PC-3 (cell line): Measurements from ENCODE around the gene HNRNPA3.

DNA sequence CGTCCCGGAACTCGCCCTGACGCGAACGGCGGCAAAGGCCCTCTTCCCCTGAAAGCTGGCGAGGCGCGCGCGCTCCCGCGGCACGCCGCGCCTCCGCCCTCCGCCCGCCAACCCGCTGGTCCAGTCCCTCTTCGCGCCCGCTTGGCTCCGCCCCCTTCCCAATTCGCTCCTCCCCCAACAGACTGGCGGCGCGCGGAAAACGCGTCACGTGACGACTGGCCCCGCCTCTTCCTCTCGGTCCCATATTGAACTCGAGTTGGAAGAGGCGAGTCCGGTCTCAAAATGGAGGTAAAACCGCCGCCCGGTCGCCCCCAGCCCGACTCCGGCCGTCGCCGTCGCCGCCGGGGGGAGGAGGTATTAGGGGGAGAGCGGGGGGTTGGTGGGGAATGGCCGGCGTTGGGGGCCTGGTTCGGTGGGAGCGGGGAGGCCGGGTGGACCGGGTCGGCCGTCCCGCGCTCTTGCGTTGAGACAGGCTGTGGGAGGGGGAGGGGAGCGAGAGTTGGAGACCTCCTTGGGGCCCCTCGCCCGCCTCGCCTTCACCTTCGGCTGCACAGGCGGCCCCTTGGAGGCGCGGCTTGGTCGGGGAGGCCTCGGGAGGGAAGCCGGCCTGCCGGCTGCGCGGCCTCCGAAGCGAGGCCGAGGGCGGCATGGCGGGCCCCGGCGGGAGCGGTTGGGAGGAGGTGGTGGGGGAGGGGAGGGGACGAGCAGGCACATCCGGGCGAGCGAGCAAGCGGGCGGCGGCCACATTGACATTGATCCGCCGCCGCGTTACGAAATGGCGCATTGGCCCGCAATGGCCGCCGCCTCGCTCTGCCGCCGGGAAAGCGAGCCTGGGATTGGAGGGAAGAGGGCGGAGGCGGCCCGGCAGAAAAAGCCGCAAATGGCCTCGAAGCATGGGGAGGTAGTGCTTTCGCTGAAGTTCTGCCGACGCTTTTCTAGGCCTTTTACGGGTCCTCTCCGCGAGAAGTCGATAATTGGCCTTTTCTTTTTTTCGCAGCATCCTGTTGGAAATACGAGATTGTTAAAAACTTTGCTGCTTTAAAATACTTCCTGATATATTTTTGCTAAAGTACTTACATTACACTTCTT lies at the start of gene HNRNPA3:
Gene HNRNPA3, plus strand, starts transcription at position 277 of the 1,089 bp plus-strand sequence.
- RAMPAGE, long total RNA = no peak

- RAMPAGE, long total RNA = no peak
Observed at GRCh38 chr2:177222394-177222558, 9.7 kb downstream of the HNRNPA3 start.

DNA sequence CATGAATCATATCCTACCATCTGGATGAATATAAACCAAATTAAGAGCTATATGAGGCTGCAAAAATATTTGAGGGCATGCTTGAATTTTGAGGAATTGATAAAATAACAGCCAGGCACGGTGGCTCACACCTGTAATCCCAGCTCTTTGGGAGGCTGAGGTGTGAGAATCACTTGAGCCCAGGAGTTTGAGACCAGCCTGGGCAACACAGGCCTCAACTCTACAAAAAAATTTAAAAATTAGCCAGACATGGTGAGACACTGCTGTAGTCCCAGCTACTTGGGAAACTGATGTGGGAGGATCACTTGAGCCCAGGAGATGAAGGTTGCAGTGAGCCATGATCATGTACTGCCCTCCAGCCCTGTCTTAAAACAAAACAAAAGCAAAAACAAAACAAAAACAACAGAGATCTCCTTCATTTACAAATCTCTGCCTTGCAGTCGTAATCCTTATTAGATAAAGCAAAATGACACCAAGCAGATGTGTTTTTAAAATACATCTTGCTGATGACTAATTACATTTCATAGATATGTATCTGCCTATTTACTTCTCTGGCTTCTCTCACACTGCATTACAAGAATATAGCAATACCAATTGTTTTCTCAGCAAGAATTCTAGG lies 23.0 kb downstream of the NFE2L2 start:
- RAMPAGE, long total RNA = no peak

DNA sequence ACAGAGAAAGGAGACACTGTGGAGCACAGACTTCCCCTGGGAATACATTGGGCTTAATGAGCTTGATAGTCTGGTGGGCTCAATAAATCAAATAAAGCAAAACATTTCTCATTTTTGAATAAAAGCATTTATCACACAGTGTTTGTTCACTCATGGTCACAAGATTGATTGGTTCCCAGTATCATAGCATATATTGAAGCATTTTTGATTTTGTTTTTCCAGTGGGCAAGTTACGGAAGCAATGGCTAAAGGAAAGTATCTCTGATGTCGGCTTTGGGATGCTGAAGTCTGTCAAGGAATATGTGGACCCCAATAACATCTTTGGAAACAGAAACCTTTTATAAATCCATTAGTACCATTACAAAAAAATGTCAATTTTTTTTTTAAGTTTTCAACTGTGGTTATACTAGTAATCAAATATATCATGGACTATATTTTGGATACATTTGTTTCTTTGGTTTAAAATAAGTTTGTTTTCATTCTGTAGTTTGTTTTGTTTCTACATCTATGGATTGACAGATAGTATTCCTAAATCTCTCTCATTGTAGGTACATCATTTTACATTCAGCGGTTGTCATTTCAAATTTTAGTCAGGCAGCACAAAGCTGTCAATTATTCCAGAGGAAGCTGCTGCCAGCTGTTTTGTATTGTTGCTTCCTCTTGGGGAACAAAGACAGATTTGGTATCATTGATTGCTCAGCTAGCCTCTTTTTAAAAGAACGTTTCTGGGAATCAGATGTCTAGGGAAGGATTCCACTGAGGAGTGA lies 14.6 kb downstream of the TTC30B start:
- RAMPAGE, long total RNA = no peak

DNA sequence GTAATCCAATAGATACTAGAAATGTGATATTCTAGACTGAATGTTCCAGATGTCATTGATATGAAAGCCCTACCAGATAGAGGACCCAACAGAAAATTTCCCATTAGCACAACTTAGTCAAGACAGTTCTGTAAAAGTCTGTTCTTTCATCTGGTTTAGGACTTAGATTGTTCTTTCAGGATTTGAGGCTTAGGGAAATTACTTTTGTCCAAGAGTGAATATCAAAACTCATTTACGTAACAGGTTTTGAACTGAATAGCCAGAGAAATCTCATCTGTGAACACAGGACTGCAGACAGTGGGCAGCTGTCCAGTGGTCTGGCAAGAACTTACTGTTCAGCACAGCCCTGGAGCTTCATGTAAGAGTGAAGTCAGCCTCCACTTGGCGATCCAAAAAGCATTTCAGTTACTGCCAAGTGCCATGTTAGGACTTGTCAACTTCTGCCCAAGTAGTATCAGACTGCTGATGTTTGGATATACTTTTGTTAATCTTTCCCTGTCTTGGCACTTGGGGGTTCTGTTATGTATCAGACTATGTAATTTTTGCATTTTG lies 77.6 kb downstream of the OSBPL6 start:
- RAMPAGE, long total RNA = no peak

DNA sequence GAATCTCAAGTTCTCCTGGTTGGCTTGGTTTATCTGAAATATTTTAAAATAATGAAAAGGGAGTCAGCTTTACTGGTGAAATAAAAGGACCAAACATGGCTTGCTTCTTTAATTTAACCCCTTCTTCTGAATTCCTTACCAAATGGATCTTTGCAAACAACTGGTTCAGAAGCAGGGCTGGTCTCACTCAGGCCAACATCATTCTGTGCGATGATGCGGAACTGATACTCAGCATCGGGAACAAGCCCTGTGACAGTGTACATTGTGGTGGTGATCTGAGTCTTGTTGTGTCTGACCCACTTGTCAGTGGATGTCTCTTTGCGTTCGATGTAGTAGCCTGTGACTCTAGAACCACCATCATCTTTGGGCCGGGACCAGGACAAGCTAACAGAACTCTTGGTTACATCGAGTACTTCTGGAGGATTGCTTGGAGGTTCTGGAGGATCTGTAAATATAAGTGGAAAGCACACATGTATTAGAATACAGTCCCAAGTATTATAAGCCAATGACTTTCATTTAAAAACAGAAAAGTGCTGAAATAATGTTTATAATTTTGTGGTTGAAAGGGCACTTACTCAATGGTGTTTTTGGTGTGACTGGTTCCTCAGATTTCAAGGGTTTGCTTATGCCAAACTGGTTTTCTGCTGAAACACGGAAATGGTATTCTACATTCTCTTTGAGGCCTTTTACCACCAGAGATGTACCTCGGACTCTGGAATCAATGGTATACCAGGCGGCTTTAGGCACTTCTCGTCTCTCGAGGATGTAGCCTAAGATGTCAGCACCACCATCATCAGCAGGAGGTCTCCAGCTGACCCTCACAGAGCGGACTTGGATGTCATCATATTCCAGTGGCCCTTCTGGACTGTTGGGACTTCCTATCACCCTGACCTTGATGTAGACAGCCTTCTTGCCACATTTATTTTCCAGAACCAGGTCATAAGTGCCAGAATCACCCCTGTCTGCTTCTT lies 58.8 kb downstream of the PLEKHA3 start:
- RAMPAGE, long total RNA = no peak

GRCh38 chr2:178559422-178559781 lies 79.1 kb downstream of the PLEKHA3 start:
- RAMPAGE, long total RNA = no peak

DNA sequence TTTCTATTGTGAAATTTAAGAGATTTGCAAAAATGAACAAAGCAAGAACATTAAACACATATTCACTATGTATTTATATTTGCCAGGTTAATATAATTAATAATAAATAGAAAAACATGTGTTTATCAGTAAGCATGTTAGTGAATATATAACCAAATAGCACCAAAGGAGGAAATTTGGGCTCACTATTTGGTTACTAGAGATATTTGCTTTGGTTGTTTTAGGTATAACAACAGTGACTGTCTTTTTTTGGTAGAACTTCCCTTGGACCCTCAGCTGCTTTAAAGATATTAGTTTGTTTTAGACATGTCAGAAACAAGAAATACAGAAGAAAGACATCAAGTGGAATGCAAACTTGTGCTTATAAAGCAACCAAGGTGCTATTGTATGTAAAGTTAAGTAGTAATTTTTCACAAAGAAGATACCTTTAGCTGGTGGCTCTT lies 136.5 kb downstream of the TTN start:
- RAMPAGE, long total RNA = no peak

DNA sequence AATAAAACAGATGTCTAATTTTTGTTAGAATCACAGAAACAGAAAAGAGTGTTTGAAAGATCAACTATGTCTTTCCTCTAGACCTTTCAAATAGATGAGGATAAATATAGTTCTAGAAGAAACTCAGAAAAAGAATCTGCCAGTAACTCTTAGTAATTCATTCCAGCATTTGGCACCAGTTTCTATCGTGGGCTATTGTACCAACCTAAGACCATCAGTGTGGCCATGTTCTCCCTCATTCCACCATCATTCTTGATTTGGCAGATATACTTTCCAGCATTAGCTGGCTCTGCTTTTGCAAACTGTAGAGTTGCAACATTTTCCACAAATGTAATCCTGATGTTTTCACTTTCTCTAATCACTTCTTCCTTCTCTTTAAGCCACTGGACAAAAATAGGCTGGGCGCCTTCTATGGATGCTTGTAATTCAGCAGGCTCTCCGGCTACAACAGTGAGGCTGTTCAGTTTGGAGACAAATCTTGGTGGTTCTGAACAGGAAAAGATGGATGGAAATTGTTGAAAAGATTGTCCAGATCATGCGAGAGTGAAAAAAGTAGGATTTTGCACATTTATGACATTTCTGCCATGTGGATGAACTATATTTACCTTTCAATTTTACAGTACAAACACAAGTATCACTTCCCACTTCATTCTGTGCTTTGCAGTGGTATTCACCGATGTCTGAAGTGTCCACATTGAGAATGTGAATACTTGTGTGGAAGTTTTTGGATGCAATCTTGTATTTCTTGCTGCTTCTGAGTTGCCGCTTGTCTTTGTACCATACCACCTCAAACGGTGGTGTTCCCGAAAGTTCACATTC lies 81.9 kb downstream of the TTN start:
- RAMPAGE, long total RNA = no peak

- RAMPAGE, long total RNA = no peak
Observed at GRCh38 chr2:178799004-178799444, 8.2 kb downstream of the TTN start.

GRCh38 chr2:178800407-178800899 lies 6.8 kb downstream of the TTN start:
- RAMPAGE, long total RNA = no peak

DNA sequence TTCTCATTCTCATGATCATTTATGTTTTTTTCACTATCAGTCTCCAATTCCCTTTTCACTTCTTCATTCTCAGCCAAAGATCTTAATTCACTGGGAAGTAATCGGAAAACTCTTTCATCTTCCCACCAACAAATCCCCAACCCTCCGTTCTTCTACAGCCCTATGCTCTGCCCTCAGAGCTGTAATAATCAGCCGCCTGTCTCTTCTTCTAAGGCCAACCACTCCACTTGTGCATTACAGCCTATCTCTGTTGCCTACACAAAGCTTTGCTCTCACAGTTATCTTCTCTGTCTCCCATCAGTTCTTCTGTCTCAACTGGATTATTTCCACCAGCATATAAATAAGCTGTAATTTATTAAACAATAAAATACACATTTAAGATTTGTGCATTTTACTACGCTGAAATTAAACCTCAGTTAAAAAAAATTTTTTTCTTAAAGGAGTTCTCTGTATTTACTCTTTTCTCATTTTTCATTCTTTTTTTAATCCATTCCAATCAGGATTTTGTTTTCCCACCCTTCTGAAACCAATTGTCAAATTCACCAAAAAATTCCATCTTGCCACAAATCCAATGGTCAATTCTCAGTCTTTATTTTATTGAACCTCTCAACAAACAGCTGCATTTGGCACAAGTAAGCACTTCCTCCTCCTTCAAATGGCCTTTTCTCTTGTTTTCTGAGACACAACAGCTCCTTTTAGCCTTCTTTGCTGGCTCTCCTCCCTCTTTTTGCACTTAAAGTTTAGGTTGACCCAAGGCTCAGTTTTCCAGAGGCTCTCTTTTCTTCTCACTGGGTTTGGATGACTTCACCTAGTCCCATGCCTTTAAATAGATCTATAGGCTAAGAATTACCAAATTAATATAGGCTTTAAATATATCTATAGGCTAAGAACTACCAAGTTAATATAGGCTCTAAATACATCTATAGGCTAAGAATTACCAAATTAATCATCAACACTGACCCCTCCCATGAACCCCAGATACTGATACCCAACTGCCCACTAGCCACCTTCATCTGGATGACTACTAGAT lies 76.1 kb upstream of the CCDC141 start:
- RAMPAGE, long total RNA = no peak

DNA sequence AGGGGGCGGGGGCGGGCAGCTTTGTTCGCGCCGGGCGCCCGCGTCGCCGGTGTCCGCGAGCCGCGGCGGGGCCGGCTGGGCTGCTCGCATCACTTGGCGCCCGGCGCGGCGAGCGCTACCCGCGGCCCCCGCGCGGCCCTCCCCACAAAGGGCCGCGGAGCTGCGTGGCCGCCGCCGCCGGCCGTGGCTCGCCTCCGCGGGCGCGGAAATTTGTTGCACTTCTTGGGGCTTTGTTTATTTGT lies 551 bp downstream of the UBE2E3 start:
- RAMPAGE, long total RNA = no peak

GRCh38 chr2:181142391-181142936 lies 162.1 kb downstream of the UBE2E3 start:
- RAMPAGE, long total RNA = no peak

DNA sequence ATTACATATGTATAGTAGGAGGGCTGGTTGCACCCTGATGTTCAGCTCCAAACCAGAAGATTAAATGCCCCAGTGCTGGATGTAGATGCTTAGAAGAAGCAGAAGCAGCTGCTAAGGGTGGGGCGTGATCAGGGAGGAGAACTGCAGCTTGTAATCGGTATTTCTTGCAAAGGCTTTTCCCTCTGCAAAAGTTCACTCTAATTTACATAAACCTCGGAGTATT lies 145.3 kb upstream of the ITGA4 start:
- RAMPAGE, long total RNA = no peak

- RAMPAGE, long total RNA = no peak
Observed at GRCh38 chr2:181460844-181461441, 3.8 kb downstream of the ITGA4 start.

DNA sequence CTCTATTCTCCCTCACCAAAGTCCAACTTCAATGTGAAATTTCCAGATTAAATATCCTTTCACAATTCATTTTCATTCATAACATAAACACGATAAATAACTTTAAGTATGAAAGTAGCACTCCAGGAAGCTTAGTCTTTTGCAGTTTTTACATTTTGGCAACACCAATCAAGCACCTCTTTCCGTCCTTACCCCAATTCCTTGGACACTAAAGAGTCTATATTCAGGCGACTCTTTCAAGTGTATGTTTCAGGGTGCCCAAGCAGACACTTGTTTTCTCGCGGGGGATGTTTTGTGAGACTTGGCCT lies 354 bp upstream of the ITPRID2 start:
- RAMPAGE, long total RNA = no peak

- RAMPAGE, long total RNA = no peak
Observed at GRCh38 chr2:181895638-181896331, 4.3 kb downstream of the ITPRID2 start.

DNA sequence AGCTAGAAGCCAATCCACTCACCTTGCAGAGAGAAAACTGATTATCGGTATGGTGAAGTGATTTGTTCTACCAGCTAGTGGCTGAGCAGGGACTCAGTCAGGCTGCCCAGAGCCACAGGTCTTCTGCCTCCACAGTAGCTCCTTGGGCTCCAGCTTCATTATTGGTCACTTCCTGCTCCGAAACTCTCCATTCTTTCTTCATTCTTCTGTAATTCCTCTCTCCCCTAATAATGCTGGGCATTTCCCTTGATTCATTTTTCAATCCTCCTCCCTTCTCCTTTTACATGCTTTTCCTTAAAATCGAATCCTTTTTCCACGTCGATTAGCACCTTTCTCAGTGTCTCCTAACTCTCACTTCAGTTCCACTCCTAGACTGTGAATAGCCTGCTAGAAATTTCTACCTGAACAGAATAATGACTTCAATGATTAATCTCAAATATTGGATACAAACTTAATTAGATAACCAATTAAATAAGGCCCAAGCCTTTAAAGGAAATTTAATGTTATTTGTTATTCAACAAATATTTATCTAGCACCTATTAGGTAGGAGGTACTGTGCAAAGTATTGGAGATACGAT lies 17.9 kb downstream of the PDE1A start:
- RAMPAGE, long total RNA = no peak

GRCh38 chr2:182717782-182718525 lies 1.9 kb downstream of the DNAJC10 start:
- RAMPAGE, long total RNA = no peak